Metastatic Liver Carcinoma in the Adrenal Gland (tissue), 2 donors: ENCODE measurements around a stretch of chr22.

- PRO-cap, 2 experiments, result peak in 2 of 2 experiments; most common plus-strand start chr22:42129636 (in 2); most common minus-strand start chr22:42129472 (in 1)
Observed at GRCh38 chr22:42129270-42129762, 1.3 kb downstream of the CYP2D6 start.

DNA sequence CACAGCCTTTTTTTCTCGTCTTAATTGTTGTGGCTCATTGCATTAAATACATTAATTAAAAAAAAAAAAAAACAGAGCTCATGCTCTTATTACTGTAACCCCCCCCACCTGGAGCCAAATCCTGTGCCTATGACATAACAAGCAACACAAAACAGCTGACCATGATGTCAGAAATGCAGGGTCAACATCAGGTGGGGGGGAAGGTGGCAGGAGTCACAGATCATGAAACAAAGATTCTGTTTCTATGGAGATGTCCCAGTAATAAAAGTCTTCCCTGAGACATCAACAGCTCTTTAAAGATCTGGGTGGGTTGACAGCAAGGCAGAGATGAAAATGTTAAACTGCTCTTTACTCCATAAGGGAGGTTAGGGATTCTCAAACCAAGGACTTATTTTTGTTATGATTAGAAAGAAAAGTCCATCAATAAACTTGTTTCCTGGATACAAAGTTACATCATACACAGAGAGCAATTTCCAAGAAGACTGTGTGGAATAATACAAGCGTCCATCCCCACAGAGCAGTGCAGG is 42.6 kb upstream of the CYP2D6 start:
- PRO-cap, 2 experiments, result no peak in any of the 2 experiments

DNA sequence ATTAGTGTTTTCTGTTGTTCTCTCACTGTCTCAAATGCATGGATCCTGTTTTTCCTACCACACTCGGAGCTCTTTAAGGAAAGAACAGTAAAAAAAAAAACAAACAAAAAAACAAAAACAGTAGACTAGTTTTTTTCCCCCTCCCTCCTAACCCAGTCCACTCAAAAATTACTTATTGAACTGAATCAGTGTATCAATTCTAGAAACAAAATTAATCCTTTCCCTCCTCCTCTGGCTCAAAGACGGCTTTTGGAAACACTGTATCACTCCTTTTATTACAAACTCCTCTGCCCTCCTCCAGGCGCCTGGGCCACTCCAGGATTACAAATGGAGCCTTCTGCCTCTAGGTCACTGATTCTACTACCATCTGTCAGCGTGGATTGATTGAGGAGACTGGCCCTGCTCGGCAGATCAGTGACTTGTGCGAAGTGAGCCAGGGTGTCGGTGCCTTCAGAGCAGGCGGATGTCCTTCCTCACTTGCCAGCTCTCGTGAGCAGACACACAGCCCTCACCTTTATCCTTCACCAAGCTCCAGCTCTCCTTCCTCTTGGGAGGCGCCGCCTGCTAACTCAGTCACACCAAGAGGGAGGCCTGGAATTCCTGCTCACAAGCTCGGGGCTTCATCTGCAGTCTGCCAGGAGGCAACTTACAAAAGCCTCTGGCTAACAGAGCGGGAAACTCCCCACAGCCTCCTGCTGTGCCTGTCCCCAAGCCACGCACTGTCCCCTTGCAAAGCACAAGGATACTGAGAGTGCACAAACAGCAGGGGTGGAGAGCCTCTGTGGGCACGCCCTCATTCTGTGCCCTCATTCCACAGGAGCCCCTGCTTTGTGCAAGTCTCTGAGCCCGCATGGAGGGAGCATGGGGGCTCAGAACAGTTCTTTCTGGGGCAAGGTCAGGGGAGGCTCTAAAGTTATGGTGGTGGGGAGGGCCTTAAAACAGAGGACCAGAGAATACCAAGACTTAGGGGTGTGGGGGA is 3.4 kb upstream of the TCF20 start:
- PRO-cap, 2 experiments, result no peak in any of the 2 experiments

GRCh38 chr22:42298748-42299146 is 28.3 kb upstream of the TCF20 start:
- PRO-cap, 2 experiments, result no peak in any of the 2 experiments

DNA sequence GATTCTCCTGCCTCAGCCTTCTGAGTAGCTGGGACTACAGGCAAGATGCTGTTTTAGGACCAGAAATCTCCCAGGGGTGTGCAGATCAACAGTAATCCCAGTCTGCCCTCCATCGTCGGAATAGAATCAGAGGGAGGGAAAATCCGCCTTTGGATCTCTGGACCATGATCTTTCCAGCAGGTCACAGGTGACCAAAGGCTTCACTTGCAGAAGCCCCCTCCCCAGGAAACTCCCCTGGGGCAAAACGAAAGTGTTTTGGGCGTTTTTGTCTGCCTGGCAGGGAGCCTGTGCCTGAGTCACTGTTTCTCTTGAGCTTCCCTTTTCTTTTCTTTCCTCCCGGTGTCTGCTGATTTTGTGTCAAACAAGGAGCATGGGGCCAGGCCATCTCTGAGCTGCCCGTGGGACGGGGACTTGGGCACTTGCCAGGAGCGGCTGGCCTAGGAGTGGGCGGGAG is 7.4 kb upstream of the NFAM1 start:
- PRO-cap, 2 experiments, result no peak in any of the 2 experiments

- PRO-cap, 2 experiments, result no peak in any of the 2 experiments
Observed at GRCh38 chr22:42642058-42642395, 1.6 kb upstream of the ATP5MGL start.

- PRO-cap, 2 experiments, result no peak in any of the 2 experiments
Observed at GRCh38 chr22:42644984-42645796, 4.0 kb downstream of the CYB5R3 start.

- PRO-cap, 2 experiments, result no peak in any of the 2 experiments
Observed at GRCh38 chr22:42649933-42650251, 700 bp upstream of the CYB5R3 start.

DNA sequence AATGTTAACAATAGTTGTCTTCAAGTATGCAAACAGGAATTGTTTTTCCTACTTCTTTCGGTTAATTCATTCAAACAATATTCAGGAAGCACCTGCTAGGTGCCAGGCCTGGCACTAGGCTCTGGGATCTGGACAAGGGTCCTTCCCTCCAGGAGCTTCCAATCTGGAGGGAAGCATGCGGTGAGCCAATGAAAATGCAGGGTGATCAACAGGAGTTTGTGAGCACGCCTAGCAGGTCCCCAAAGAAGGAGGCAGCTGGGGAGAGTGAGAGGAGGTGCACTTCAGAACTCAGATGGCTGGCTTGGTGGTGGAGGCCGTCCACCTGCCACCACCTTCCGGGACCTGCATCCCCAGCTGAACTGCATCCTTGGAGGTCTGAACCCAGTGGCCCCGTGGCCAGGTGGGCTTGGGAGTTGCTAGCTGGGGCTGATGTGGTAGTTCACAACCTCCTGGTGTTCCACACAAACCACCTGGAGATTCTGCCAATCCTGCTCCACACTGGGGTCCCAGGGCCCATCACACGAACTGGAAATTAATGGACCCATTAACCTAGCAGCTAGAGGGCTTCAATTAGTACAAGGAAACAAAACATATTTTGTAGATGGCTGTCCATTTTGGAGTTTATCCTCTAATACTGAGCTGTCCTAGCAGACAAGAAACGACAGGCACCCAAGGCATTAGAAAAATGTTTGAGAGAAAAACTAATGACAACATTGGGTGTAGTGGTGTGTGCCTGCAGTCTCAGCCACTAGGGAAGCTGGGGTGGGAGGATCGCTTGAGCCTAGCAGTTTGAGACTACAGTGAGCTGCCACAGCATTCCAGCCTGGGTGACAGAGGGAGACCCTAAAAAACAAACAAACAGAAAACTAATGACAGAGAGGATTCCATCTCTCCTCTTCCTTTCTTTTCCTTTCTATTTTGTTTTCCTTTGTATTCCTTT is 1.8 kb downstream of the A4GALT start:
- PRO-cap, 2 experiments, result no peak in any of the 2 experiments

- PRO-cap, 2 experiments, result peak in 2 of 2 experiments; most common plus-strand start chr22:42805380 (in 2)
Observed at GRCh38 chr22:42805047-42805461, 52.0 kb downstream of the ARFGAP3 start.

- PRO-cap, 2 experiments, result no peak in any of the 2 experiments
Observed at GRCh38 chr22:42819151-42819816, 37.8 kb downstream of the ARFGAP3 start.

GRCh38 chr22:42890880-42891330 is 33.8 kb upstream of the ARFGAP3 start:
- PRO-cap, 2 experiments, result no peak in any of the 2 experiments

DNA sequence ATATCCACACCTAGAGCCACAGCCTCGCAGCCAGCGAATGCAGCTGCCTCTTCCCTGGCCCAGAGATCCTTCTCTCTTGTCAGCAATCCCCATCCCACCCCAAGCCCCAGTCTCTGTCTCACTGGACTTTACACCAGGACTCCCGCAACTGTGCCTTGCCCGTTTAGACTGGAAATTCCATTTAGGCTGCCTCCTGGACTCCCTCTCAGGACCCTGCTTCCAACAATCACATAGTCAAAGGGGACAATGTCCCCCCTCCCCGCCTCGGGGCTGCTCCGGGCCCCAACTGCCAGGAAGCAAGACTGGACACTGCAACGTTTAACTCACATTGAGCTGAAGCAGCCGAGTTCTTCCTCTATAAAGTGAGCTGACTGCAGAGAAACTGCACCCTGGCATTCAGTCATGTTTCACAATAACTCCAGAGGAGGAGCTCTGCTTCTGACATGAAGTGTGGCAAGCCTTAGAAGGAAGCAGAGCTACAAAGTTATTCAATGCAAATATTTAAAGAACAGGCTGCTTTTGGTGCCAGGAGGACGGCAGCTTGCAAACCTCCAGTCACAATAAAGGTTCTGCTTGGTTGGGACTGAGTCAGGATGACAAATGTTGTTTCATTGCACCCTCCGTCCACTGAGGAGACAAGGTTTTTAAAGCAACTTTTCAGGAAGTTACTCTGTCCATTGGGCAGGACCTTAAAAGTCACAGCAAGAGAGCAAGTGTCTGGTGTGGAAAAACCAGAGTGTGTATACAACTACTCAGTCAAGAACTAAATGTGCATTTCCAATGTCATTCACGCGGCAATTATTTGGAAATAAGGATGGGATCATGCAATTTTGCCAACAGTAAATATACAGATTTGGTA is 19.9 kb downstream of the PACSIN2 start:
- PRO-cap, 2 experiments, result peak in 2 of 2 experiments; most common plus-strand start position 516 of the sequence (in 2); most common minus-strand start position 384 of the sequence (in 2)

DNA sequence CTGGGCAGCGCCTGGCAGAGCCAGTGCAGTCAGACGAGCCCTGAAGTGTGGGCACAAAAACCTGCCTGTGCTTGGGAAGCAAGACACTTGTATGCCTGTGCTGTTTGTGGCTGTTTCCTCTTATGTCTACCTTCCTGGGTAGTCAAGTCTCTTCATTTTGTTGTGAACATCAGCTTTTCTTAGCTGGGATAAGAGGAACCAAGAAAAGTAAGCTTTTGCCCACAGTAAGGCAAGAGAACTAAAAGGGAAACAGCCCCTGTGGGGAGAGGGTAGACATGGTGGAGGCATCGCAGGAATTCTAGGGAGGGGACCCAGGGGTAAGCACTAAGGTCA is 13.5 kb downstream of the PACSIN2 start:
- PRO-cap, 2 experiments, result no peak in any of the 2 experiments

GRCh38 chr22:43008554-43009018 is 6.4 kb downstream of the PACSIN2 start:
- PRO-cap, 2 experiments, result no peak in any of the 2 experiments

DNA sequence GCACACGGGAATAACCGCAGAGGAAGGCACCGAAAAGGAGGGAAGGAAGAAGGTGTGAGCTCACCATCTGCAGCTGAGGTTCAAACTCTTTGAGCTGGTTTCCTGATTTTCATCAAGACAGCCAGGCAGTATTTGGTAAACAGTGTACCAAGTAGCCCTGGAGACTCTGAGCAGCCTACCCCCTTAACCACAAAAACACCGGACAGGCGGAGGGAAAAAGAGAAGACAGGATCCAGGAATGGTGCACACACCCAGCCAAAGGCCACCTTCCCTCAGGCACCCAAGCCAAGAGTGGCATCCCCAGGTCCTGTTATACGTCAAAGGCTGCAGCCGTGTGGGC is 1.3 kb downstream of the PACSIN2 start:
- PRO-cap, 2 experiments, result peak in 1 of 2 experiments; most common plus-strand start position 220 of the sequence (in 1)

DNA sequence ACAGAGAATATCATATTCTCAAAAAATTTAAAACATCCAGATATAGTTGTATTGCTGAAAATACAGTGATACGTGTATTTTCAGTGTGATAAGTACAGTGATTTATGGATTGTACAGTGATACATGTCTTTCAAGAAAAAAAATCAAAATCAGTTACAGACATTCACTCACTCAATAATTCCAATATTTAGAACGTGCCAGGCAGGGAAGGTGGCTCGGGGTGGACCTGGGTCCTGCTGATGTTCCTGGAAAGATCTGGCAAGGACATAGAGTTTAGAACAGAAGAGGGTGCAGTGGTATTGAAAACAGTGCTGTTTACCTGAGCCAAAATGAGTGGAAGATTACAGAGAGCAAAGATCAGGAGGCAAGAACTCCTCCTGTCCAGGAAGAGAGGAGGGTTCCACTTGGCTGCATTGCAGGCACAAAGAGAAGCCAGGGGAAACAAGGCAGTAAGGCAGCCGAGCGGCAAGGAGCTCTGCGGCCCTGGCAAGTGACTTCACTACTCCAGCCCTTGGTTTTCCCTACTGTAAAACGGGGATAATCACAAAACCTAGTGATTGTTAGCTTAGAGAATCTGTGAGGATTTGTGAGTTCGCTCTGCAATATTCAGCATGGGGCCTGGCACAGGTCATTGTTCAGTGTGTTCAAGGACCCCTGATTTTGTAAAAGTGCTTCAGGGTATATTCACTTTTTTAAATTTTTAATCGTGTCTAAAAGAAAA is 3.6 kb upstream of the PACSIN2 start:
- PRO-cap, 2 experiments, result peak in 1 of 2 experiments; most common plus-strand start position 429 of the sequence (in 1); most common minus-strand start position 185 of the sequence (in 1)

- PRO-cap, 2 experiments, result no peak in any of the 2 experiments
Observed at GRCh38 chr22:43042560-43042908, 27.6 kb upstream of the PACSIN2 start.

DNA sequence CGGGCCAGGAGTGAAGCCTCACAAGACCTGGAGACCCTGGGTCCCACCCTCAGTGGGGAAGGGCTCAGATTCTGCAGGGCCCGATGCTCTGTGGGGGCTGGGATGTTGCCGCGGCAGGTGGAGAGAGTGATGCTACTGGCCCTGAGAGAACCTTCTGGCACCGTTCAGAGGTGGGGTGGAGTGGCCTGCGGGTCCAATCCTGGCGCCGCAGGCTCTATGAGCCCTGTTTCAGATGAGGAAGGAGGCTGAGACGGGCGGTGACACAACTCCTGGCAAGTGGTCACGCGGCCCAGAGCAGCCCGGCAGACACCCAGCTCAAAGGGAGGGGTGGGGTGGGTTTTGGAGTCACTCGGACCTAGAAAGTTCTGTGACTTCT is 3.4 kb downstream of the TSPO start:
- PRO-cap, 2 experiments, result no peak in any of the 2 experiments

GRCh38 chr22:43257846-43258431 is 71.0 kb upstream of the TTLL12 start:
- PRO-cap, 2 experiments, result no peak in any of the 2 experiments